Thoracic aorta (tissue), 1 donor: ENCODE results near the genes LRIT1 and MMRN2.

DNA sequence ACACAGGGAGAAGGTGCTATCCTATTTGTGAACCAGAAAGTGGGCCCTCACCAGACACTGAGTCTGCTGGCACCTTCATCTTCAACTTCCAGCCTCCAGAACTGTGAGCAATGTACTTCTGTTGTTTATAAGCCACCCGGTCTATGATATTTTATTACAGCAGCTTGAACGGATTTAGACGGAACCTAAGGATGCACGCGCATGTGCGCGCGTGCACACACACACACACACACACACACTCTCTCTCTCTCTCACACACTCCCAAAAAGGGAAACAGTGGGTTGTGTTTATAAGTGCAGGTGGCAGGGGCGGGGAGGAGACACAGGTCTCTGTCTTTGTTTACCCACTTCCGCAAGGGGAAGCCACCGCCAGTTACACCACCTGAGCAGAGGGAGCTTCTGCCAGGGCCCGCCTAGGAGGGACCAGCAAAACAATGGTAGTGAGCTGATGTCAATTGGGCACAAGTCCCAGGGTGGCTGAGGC is 18.0 kb downstream of the ANXA11 start:
- RAMPAGE, long total RNA = no peak

- RAMPAGE, long total RNA = no peak
These were observed 5.5 kb downstream of the ANXA11 start for GRCh38 chr10:80199597-80200442.

GRCh38 chr10:80200909-80201905 is 4.1 kb downstream of the ANXA11 start:
- RAMPAGE, long total RNA = no peak

- RAMPAGE, long total RNA = no peak
These were observed 18.4 kb downstream of the MAT1A start for GRCh38 chr10:80271000-80271448.

DNA sequence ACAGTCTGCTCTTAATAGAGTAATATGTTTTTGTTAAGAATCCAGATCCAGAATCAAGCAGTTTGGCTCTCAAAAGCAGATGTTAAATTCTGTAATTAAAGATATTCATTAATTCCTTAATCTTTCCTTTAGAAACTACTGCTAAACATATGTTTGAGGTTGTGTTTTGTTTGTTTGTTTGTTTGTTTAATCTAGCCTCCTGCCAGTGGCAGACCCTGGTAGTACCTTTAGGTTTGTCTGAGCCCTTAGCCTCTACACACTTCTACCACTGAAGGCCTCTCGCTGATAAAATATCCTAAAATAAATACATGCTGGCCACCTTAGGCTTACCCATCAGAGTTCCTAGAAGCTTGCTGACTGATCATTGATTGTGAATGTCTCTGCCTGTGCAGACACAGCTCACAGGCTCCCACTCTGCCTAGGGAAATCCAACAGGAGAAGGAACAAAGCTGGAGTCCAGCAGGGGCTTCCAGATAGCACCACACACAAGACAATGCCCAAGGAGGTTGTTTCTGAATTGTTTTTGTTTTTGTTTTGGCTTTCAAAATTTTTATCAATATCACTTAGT is 2.6 kb downstream of the MAT1A start:
- RAMPAGE, long total RNA = no peak

GRCh38 chr10:80498643-80499528 is 38.8 kb upstream of the SH2D4B start:
- RAMPAGE, long total RNA = no peak

- RAMPAGE, long total RNA = no peak
These were observed 1.2 kb upstream of the SH2D4B start for GRCh38 chr10:80536494-80536972.

DNA sequence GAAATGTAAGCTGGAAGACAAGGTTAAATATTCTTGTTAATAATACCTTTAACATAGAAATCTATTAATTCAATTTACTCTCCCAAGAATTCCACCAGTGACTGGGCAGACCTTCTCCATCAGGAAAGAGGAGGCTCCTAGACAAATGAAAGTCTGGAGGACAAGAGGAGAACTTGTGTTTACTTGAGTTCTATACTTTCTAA is 389.1 kb upstream of the NRG3 start:
- RAMPAGE, long total RNA = no peak

GRCh38 chr10:83539675-83540385 is 599.5 kb upstream of the GHITM start:
- RAMPAGE, long total RNA = no peak

- RAMPAGE, long total RNA = no peak
These were observed 14.6 kb upstream of the GPR15LG start for GRCh38 chr10:84158888-84159424.

DNA sequence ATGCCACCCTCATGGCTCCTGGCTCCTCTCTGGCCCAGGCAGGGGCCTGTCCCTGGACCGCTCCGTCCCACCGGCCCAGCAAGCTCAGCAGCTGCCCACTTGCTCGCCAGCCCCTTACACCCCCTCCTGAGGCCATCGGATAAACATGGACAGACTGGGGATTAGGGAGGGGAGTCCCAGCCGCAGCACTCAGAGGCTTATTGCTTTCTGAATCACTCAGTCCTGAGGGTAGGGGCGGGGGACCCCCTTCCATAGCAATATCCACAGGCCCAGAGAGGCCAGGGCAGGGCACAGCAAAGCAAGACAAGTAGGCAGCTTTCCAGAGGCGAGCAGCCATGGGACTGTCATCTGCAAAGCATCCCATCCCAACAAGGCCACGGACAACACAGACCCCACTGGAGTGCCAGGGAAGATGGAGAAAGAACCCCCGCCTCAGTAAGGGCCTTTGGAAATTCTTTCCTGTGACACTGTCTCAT is at the start of gene LRIT1:
Gene LRIT1, minus strand, starts transcription at position 120 of the 476 bp plus-strand sequence.
- RAMPAGE, long total RNA = no peak

GRCh38 chr10:86377055-86377606 is 10.5 kb upstream of the GRID1 start:
- RAMPAGE, long total RNA = no peak

DNA sequence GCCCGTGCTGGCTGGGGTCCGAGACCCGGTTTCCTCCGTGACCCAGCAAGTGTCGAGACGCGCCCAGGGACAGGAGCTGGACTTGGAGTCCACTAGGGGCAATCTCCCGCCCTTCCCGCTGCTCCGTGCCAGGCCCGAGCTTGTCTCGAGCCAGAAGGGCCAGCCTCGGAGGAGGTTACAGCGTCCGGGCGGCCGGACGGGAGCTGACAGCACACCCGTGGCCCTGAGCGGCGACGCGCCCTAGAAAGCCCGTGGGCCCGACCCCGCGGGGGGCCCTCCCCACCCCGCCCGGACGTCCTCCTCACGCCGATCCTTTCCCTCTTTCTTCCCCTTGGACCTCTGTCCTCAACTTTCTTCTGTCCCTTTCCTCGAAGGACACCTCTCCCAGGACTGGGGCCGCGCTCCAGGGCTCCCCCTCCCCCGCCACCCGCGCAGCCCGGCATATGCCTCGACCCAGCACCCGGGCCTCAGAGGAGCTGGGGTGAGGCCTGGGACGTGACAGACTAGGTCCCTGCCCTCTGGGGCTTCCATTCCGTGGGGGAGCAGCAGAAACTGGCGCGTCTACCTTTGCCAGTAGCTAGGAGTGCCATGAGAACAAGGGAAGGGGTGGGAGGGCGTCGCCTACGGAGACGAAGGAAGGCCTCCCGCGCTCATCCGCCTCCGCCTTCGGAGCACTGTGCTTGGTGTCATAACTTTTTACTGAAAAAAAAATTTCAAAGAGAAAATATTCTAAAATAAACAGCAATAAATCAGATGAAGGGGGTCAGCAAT is 34.8 kb upstream of the GRID1 start:
- RAMPAGE, long total RNA = no peak

- RAMPAGE, long total RNA = no peak
These were observed 35.2 kb upstream of the WAPL start for GRCh38 chr10:86556850-86557095.

DNA sequence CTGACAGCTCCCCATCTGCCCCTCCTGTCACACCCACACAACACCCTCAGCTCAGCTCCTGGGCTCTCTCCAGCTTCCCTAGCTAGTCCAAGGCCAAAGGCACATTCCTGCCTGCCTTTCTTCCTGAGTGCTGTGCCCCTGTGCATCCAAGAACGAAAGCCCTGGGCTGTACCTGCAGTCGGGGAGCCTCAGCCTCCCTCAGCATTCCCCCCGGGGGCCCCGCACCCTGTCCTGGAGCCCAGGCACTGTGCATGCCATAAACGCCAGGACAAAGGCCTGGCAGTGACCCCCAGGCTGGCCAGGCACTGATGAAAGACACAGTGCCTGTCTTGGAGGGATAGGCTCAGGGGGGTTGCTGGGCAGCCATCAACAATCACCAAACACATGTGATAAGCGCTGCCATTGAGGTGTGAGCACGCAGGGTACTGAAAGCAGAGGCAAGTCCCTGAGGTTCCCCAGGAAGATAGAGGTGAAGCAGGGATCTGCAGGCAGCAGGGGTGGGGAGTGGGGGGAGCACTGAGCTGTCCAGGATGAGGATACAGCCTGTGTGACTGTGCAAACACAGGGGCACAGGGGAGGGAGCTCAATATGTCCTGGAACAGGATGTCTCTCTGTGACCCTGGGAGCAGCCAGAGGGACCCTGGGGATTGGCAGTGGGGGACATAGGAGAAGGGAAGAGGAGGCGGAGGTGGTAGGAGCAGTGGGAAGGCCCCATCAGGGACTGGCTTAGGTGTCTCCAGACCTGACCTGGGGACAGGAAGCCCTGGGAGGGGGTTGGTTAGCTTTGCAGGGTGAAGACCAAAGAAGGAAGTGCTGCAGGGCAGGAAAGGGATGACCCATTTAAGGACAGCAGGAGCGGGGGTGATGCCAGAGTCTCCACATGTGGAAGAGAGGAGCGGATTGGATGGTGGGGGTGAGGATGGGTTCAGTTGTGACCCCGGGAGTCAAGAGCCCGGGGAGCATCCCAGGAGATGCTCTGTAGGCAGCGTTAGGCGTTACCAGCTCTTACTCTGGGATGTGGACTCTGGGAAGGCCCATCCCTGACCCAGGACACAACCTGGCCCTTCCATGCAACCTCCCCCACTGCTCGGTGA is 3.4 kb upstream of the LDB3 start:
- RAMPAGE, long total RNA = no peak

DNA sequence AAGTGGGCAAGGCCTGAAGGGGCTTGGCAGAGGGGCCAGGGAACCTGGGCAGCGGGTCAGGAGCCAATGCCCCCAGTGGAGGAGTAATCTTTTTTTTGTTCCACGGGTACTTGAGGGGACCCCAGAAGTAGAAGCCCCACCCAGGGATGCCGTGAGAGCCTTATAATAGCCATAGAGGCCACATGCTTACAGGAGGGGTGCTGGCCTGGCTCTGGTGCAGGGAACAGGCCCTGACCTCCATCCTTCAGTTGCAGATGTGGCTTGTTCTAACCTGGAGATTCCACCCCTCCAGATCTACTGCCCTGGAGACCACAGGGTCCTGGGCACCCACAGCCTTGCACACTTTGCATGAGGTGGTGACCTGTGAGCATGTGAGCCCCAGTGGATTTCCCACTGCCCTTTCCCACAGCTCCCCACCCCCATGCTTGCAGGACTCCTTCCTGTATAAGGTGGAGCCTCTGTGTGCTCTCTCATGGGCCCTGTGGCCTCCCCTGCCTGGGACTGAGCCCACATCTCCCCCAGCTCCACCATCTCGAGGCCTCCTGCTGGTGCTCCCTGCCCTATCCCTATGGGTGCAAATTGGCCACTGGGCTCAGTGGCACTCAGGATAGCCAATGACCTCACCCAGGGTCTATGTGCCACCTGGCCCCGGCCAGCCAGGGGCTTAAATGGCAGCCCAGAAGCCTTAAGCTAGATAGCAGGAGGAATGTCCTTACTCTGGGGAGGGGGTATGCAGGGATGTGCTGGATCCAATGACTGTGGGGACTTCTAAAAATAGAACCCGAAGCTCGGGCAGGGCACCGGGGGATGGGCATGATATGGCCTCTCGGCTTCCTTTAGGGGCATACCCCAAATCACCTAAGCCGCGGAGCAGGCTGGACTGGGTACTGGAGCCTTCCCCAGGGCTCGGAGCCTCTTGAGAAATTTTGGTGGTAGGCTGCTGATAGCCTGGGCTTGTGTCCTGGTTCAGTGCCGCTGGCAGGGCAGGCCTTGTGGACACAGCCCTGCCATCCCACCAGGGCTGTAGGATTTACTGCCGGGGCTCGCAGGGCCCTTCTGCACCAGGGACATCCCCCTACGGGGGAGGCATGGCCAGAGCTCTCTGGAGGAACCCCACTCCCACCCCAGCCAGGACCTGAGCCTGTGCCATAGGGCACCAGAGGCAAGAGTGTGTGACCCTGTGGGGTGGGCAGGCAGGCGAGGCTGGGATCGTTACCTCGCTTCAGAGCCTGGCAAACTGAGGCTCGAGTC is 2.1 kb downstream of the LDB3 start:
- RAMPAGE, long total RNA = no peak

GRCh38 chr10:86676422-86676997 is 8.2 kb downstream of the LDB3 start:
- RAMPAGE, long total RNA = no peak

GRCh38 chr10:86744050-86744969 is 12.1 kb upstream of the BMPR1A start:
- RAMPAGE, long total RNA = no peak

- RAMPAGE, long total RNA = no peak
These were observed 91.5 kb downstream of the MMRN2 start for GRCh38 chr10:86865841-86866431.

- RAMPAGE, long total RNA = start-site peak on the minus strand at chr10:86957566-86957628, 132 reads
These were observed at the start of gene MMRN2 for GRCh38 chr10:86957380-86958207. Gene MMRN2, minus strand, starts transcription at chr10:86957615.